Gastrocnemius medialis (tissue), 3 donors: ENCODE data around the gene SELENOM.

DNA sequence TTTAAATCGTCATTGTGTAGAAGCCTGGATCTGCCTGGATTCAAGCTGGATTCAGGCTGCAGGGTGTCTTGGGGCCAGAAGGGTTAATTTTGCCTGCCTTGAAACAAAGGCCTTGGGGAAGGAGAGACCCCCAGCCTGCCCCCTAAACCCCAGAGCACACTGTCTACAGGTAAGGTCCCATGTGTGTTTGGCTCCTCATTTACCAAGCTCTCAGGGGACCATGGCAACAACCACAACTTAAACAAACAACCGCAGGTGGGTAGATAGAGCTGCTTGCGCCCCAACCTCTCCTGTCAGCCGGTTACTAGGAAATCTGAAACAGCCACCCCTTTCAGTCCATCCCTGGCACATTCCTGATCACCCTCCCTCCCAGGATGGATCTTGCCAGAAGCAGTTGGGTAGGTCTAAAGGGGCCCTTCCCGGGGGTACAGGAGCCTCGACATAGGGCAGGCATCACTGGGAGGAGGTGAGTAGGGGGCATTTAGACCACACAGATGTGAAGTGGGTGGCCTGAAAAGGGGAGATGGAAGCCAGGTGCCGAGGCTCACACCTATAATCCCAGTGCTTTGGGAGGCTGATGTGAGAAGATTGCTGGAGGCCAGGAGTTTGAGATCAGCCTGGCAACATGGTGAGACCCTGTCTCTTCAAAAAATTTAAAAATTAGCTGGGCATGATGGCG, 3.3 kb upstream of the SEC14L3 start:
- PRO-cap, result no peak
- RAMPAGE, long total RNA, 3 experiments, result no peak in any of the 3 experiments

DNA sequence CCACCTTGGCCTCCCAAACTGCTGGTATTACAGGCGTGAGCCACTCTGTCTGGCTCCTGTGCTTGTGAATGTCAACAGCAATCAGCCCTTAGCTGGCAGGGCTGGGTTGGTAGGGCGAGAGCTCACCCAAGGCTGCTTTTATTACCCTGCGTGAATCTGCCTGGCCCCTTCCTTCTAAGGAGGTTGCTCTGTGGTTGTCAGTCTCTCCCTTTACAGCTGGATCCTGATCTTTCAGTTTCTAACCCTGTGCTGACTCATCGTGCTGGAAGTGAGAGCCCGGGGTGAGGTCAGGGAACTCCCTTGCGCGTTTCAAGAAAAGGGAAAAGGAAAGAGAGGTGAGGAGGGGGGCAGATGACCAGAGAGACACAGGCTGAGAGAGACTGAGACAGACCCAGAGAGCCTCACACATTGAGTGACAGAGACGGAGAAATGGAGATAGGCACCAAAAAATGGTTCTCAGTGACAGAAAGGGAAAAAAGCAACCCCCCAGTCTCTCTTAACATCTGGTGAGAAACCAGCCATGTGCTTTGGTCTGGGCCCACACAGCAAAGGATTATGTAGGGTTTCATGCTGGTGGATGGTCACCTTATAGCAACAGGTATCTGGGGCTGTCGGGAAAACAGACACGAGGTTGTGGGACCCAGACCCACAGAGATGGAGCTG, 2.4 kb downstream of the TCN2 start:
- PRO-cap, result bidirectional peak, plus-strand start at position 361 of the sequence, minus-strand start at position 212 of the sequence
- RAMPAGE, long total RNA, 3 experiments, result no peak in any of the 3 experiments

- PRO-cap, result no peak
- RAMPAGE, long total RNA, 3 experiments, result no peak in any of the 3 experiments
These were observed 127.7 kb downstream of the OSBP2 start for GRCh38 chr22:30822190-30822960.

GRCh38 chr22:30946227-30946999, 22.2 kb downstream of the MORC2 start:
- PRO-cap, result no peak
- RAMPAGE, long total RNA, 3 experiments, result no peak in any of the 3 experiments

GRCh38 chr22:30948722-30949110, 19.9 kb downstream of the MORC2 start:
- PRO-cap, result no peak
- RAMPAGE, long total RNA, 3 experiments, result no peak in any of the 3 experiments

DNA sequence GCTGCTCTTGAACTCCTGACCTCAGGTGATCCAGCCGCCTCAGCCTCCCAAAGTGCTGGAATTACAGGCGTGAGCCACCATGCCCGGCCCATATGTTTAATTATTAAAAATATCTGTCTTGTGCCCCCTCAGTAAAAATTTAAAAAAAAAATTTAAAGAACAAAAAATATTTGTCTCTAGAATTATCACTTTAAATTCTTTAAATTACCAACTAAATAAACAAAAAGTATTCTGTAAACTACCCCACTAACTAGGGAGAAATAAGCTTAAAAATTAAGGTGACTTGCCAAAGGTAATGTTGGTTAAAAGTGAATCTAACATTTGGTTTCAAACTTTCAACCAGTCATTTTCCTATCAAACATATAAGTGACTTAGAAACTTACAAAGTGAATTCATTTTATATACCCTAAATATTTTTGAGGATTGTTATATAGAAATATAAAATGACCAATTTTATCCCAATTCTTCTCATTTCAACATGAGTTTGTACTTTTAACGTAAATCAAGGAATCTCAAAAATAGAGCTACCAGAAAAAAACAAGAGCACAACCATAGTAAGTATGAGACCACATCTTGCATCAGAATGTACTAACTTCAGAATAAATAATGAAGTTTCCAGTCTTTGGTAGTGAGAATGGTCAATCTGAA, 7.4 kb downstream of the MORC2 start:
- PRO-cap, result no peak
- RAMPAGE, long total RNA, 3 experiments, result no peak in any of the 3 experiments

- PRO-cap, result no peak
- RAMPAGE, long total RNA, 3 experiments, result no peak in any of the 3 experiments
These were observed 7.2 kb upstream of the MORC2 start for GRCh38 chr22:30975392-30976511.

DNA sequence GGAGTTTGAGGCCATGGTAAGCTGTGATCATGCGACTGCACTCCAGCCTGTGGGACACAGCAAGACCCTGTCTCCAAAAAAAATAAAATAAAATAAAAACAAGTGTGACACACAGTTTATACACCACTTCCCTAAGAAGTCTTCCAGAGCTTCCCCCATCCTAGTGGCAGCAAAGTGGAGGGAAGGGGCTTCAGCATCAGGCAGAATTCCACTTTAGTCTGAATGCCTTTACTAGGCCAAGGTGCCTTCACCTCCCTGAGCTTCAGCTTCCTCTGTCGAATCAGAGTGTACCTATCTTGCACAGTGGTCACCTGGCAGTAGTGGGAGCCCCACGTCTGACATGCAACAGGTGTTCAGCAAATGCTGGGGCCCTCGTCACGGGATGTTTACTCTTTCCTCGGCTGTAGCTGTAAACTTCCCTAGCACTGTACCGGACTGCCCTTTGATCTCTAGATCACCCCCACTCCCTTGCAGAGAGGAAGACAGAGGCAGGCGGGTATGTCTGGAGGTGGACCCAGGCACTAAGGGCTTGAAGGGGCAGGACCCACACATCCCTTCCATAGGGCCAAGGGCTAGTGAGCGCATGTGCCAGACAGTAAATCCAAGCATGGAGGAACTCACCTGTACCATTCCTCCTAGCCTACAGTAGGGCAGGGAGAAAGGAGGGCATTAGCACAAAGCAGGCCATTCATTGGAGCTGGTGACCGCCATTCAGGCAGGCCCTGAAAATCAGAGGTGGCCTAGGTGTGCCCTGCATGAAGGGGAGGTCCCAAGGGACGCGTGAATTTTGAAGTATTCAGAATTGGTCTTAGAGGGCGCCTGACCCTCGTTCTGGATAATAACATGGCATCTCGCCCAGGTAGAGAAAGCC, 2.1 kb upstream of the SMTN start:
- PRO-cap, result no peak
- RAMPAGE, long total RNA, 3 experiments, result no peak in any of the 3 experiments

DNA sequence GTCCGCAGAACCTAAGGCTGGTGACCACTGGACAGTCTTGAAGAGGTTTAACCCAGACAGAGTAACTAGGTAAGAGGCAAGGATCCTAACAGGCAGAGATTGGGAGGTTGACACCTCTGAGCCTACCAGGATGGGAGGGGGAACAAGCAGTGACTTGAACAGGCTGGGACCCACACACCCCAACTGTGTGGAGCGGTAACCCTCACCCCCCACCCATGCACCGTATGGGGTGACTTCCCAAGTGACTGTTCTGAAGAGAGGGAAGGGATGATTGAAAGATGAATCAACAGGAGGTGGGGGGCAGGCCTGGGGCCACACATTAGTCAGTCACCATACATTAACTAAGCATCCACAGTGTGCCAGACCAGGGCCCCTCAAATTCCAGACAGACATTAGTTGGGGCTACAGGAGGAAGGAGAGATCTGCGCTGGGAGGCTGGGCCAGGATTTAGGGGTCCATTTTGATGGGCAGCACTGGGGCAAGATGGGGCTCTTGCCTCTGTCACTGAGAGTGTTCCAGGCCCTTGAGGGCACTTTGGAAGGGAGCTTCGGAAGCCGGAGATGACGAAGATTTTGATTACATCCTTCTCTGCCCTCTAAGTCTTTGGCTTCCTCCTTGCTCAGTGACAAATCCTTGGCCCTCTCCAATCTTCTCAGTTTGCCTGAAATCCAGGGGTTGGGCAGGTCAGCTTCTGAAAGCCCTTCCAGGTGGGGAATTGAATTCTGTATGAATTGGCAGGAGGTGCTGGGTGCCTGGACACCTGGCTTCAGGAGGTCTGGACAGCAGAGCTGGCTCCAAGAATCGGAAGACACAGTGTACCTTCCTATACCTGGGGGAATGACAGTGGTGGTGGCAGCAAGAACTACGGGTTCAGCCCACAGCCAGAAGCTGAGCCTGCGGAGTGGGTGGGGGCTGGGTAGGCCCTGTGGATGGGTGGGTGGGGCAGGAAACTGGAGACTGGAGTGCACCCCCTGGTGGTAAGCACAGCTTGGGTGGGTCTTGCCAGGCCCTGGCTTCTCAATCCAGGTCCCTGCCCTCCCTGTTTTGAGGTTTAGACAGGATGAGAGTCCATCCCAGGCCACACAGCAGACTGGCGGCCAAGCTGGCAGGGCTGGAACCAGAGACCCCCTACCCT, 1.1 kb downstream of the SMTN start:
- PRO-cap, result unidirectional peak, minus-strand start at position 512 of the sequence
- RAMPAGE, long total RNA, 3 experiments, result no peak in any of the 3 experiments

DNA sequence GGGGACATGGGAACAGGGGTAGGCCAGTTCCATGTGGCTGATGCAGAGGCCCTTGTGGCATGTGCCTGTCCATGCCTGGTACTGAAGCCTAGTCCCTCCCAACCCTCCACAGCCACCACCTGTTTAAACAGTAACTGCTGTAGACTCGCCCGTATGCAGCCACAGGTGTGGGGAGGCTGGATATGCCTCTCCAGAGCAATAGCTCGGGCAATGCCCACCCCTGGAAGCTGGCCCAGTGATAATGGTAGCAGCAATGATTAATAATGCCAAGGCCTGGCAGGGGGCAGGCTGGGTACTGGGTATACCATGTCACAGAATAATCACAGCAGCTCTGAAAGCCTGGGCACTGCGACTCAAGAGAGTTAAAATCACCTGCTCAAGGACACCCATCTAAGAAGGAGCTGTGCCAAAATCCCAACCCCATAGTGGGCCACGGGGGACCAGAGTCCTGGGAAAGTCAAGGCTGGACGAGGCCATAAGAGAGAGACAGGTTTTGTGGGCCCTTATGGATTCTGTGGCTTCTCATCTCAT, 2.4 kb downstream of the SMTN start:
- PRO-cap, result no peak
- RAMPAGE, long total RNA, 3 experiments, result no peak in any of the 3 experiments

- PRO-cap, result no peak
- RAMPAGE, long total RNA, 3 experiments, result no peak in any of the 3 experiments
These were observed 8.2 kb downstream of the SMTN start for GRCh38 chr22:31088850-31090138.

DNA sequence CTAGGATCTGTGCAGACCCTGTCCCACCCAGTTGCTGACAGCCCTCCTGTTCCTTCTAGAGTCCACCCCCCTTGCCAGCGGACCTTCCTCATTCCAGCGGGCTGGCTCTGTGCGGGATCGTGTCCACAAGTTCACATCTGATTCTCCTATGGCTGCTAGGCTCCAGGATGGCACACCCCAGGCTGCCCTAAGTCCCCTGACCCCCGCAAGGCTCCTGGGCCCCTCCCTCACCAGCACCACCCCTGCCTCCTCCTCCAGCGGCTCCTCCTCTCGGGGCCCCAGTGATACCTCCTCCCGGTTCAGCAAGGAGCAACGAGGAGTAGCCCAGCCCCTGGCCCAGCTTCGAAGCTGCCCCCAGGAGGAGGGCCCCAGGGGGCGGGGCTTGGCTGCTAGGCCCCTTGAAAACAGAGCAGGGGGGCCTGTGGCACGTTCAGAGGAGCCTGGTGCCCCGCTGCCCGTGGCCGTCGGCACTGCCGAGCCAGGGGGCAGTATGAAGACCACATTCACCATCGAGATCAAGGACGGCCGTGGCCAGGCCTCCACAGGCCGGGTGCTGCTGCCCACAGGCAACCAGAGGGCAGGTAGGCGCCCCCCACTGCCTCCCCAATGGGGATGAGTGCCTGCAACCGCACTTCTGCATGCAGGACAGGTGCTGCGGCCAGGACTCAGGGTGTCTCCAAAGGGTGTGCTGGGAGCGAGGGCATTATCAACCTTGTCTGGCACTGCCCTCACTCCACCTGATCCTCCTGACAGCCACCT, 10.0 kb downstream of the SMTN start:
- PRO-cap, result no peak
- RAMPAGE, long total RNA, 3 experiments, result start-site peak on the plus strand in 1 of 3 experiments, centred at position 422 of the sequence, 36 reads per replicate

DNA sequence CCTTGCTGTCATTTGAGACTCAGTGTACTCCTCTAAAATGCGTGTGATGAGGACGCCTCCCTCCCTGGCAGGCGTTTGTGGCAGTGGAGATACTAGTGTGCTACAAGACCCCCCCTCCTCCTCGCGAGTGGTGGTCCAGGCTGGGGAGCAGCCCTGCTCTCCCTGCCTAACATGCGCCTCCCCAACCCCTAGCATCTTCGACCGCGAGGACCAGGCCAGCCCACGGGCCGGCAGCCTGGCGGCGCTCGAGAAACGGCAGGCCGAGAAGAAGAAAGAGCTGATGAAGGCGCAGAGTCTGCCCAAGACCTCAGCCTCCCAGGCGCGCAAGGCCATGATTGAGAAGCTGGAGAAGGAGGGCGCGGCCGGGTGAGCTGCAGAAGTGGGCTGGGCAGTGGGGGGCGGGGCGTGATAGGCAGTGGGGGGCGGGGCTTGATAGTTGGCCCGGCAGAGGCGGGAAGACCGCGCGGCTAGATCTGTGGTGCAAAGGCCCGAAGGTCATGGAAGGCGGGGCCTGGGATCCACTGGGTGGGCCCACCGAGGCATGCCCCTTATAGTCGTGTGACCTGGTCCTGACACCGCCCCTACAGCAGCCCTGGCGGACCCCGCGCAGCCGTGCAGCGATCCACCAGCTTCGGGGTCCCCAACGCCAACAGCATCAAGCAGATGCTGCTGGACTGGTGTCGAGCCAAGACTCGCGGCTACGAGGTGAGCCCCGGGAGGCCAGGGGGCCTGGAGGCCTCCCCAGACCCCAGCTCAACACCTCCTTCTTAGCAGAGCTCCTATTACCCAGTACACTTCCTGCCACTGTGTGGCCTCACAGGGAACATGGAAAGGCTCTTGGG, 8.7 kb downstream of the SELENOM start:
- PRO-cap, result no peak
- RAMPAGE, long total RNA, 3 experiments, result no peak in any of the 3 experiments

GRCh38 chr22:31106659-31106855, 811 bp downstream of the SELENOM start:
- PRO-cap, result no peak
- RAMPAGE, long total RNA, 3 experiments, result no peak in any of the 3 experiments

- PRO-cap, result bidirectional peak, plus-strand start at chr22:31107736, minus-strand start at chr22:31107573
- RAMPAGE, long total RNA, 3 experiments, result start-site peak on the minus strand in 3 of 3 experiments, at chr22:31107502-31107593 at its widest, 968 to 1,225 reads per replicate
These were observed at the start of gene SELENOM for GRCh38 chr22:31107236-31108036. TSS of gene SELENOM (minus strand) at chr22:31107568.

DNA sequence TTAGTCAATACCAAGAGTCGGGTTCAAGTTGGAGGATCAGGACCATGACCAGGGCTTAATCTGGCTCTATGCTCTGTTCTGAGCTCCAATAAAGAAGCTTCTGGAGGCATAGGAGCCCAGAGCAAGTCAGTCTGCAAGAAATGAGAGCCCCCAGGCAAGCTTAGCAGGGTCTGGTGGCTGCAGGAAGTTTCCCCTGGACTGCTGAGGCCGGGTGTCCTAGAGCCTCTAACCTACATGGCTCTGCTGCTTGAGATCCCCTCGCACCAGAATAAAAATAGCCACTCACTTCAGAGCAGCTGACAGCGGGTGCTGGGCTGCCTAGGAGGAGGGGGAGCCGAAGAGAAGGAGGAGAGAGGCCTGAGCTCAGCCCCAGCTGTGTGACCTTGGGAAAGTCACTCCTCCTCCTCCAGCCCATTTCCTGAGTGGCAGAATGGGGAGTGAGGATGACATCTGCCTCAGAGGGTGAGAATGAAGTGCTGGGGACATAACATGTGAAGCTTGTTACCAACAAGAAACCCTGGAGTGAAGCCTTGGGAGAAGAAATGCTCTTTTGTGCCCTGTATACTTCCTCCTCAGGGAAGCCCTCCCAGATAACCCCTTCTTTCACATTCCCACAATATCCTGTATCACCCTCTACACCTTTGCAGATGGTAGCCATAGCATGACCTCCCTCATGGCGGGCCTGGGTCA, 3.7 kb upstream of the INPP5J start:
- PRO-cap, result unidirectional peak, minus-strand start at position 227 of the sequence
- RAMPAGE, long total RNA, 3 experiments, result no peak in any of the 3 experiments

DNA sequence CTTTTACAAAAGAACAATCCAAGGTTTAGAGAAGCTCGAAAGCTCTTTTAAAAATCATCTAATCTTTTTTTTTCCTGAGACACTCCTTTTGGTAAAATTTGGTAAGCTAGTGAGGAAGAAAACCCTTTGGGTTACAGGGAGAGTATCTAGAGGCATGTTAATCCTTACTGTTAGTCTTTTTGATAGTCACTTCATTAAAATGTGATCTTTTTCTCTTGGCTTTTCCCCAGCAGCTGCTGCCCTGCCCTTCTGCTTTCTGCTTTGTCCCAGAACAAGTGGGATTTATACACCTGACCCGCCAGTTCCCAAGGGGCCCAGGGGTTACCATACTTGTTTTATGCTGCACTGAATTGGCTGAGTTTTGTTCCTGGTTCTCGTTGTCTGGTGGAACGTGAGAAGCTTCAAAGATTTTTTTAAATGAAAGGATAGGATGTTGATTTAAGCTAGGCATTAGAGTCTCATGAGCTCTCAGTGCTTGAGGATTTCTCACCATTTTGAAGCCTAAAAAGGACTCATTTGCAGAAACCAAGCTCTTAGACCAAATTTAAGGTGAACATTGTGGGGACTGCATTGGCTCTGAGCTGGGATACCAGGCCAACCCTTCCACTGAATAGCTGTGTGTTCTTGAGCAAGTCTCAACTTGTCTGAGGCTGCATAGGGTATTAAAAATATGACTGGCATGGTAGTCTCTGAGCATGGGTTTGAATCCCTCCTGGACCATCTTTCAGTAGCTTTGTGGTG, 6.5 kb downstream of the LIMK2 start:
- PRO-cap, result no peak
- RAMPAGE, long total RNA, 3 experiments, result no peak in any of the 3 experiments

DNA sequence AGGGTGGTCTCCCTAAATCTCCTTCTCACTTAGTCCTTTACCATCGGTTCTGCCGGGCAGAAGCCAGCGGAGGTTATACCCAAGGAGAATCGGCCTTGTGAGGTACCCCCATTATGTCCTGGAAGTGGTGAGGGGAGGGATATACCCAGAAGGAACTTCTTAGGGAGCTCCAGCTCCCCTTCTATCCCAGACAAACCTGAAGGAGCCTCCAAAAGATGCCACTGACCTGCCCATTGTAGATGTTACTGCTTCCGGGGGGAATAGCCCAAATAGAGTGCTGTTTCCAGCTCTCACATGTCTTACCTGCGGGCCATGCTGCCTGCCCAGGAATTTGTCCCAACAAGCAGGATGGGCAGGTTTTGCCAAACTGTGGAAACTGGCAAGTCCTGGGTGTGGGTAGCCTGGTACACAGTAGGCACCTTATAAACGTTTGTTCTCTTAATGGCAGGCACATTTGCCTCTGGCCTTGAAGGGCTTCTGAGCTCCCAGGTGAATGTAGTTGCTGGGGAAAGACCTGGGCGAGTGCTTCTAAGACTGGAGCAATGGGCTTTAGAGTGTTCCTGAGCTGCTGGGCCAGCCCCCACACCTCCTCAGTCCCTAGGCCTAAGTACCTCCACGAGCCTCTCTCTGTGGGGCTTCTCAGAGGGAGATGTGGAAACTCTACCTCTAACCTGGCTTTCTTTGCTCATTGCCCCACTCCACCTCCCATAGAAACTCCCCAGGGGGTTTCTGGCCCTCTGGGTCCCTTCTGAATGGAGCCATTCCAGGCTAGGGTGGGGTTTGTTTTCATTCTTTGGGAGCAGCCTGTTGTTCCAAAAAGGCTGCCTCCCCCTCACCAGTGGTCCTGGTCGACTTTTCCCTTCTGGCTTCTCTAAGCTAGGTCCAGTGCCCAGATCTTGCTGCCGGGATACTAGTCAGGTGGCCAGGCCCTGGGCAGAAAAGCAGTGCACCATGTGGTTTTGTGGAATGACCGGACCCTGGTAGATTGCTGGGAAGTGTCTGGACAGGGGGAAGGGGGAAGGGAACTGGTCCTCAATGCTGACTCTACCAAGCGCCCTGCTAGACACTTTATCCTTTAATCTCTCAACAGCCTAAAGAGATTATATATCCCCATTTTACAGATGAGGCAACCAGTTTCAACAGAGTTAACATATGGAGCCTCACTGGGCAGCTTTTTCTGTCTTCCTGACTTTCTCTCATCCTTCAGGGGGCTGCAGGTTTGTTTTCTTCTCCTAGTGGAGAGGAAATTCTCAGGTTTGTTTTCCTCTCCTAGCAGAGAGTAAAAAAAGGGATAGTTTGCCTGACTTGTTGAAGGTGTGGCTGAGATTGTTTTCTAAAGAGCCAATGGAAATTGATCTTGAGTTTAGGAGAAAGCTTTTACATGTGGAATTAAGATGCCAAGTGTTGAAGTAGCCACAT, 37.2 kb downstream of the LIMK2 start:
- PRO-cap, result no peak
- RAMPAGE, long total RNA, 3 experiments, result no peak in any of the 3 experiments

GRCh38 chr22:31268668-31269451, 23.4 kb downstream of the PIK3IP1 start:
- PRO-cap, result no peak
- RAMPAGE, long total RNA, 3 experiments, result no peak in any of the 3 experiments

GRCh38 chr22:31290221-31290580, 2.1 kb downstream of the PIK3IP1 start:
- PRO-cap, result bidirectional peak, plus-strand start at chr22:31290307, minus-strand start at chr22:31290096
- RAMPAGE, long total RNA, 3 experiments, result no peak in any of the 3 experiments